Zone of skin (tissue), 1 donor: Measurements from ENCODE around the gene RASA3.

- RRBS: under 1% methylated on average over 59 of the region's 107 CpGs
Observed at GRCh38 chr13:114132229-114133141, at the start of gene RASA3. RASA3 (minus strand) TSS chr13:114132623.

DNA sequence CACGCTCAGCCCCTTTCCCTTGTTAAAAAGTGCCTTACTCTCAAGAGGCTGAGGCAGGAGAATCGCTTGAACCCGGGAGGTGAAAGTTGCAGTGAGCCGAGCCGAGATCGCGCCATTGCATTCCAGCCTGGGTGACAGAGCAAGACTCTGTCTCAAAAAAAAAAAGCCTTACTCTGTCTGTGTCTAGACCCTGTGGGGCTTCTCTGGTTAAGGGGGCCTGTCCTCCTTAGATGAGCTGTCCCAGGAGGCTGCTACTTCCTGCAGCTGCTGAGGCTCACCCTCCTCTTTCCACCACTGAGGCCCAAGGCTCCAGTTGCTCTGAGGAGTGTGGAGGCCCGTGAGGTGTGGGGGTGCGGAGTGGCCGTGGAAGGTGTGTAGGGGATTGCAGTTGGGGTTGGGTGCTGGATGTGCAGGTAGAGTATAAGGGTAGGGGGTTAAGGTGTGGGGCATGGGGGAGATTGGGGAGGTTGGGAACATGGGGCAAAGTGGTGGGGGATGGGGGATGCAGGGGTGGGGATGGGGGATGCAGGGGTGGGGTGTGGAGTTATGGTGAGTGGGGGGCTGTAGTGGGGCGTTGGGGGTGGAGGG is 22.1 kb upstream of the RASA3 start:
- RRBS: no CpG with 5 or more reads among the region's 11 CpGs

DNA sequence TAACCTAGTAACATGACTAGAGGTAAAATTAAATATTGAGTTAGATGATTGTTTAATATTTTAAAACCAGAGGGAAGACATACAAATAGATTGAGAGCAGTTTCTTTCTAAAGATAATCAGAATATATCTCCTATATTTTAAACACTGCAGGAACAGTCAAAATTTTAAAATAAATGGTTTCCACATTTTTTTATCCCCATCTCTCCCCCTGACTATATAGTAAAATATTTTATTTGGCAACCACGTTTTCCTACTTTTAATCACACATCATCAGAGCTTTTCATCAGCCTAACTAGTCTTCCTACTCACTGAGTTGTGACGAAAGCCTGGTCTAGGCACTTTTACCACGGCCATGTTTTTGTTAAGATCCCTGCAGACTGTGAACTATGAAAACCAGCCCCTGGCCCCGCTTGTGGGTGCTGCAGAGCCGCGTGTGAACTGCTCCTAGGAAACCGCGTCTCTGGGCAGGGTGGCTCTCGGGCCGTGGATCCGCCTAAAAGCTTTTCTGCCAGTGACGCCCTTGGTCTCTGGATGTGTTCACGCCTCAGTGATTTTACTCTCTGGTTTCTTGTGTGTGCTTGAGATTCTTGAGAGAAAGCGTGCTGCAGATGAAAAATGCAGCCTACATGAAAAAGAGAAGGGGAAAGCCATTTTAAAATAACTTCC is 1.0 kb upstream of the UPF3A start:
- RRBS: no CpG with 5 or more reads among the region's 14 CpGs

- RRBS: 2% methylated on average over 4 of the region's 58 CpGs
Observed at GRCh38 chr13:114281711-114282284, 397 bp downstream of the UPF3A start.

DNA sequence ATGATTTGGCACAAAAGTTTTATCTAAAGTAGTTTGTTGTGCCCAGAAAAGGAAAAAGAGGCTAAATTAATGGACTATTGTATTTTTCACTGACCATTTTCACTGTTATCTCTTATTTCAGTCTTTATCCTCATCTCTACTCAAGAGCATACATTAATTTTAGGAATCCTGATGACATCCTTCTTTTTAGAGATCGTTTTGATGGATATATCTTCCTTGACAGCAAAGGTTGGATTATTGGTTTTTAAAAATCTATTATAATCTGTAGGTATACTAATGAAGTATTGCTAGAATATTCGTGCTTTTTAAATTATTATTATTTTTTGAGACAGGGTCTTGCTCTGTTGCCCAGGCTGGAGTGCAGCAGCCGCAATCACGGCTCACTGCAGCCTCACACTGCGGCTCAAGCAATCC is 1.3 kb downstream of the UPF3A start:
- RRBS: no CpG with 5 or more reads among the region's 5 CpGs